Metastatic Lung Carcinoma in the Adrenal Gland (tissue), 1 donor: ENCODE measurements around a stretch of chr12.

DNA sequence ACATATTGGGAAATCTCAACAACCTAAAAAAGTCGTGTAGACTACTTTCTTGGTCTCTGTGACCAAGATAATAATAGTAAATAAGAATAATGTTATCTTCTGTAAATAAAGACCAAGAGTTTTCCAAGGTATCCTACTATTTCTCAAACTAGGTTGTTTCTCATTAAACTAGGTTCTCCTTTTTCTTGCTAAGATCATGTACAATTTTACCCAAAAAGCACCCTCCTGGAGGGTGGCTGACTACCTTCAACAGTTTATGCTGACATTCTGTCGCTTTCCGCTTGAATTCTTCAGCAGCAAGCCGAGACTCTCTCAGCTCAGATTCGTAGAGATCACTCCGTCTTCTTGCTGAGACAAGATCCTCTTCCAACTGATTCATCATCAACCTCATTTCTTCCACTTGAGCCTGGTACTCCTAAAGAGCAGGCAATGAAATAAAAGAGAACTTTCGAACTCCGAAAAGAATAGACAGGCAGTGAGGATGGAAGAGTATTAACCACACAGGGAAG lies 100.6 kb downstream of the CIT start:
- PRO-cap, result no peak

DNA sequence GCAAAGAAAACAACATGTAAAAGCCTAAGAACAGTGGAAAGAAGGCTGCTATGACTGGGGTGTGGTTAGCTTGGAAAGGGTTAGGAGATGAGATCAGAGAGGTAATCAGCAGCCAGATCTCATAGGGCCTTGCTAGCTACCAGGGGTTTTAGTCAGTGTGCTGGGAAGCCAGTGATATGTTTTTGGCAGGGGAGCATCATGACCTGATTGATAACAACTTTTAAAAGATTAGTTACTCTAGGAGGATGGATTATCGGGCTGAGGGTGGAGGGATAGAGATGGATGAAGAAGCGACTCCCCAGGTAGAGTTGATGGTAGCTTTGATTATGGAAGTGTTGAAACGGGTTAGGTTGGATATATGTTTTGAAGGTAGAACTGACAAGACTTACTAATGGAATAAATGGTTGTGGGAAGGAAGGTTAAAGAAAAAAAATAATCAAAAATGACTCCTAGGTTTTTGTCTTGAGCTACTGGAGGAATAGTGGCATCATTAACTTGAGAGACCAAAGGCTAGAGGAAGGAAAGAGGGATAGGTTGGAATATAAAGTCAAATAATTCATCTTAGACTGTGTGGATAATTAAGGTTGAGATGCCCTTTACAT lies 17.7 kb downstream of the BICDL1 start:
- PRO-cap, result no peak

DNA sequence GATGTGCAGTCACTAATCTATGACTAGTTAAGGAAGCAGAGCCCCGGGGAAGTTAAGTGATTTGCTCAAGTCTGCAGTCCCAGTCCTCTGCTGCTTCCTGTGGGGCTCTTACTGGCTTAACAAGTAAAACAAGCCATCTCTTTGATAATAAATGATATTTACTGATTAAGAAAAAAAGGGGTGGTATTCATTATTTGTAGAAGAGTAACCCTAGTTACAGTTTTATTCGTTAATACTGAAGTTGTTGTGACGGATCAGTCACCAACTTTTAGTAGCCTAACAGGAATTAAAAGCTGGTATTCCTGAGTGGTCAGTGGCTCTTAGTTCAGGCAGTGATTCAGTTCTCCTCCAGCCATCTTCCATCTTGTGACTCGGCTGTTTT lies 21.7 kb downstream of the BICDL1 start:
- PRO-cap, result no peak

GRCh38 chr12:120086812-120087852 lies 29.4 kb downstream of the RAB35 start:
- PRO-cap, result bidirectional peak, plus-strand start at chr12:120087277, minus-strand start at chr12:120087006; unidirectional peak, plus-strand start at chr12:120087393

DNA sequence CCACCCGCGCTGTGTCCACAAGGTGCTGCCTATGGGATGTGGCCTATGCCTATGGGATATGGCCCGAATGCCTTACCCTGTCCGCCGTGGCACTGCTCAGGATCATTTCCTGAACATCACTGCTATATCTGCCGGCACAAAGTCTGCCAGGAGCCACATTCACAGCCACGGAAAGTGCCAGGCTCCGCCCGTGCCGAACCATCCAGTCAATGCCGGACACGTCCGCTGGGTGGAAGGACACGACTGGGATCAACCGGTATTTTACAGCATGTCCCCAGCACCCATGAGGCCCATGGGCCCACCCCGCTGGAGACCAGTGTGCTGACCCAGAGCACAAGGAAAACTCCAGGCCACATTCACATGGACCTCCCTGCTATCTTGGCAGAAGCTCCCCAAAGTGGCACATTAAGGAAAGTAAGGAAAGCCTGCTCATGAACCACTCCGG lies 14.6 kb upstream of the RAB35 start:
- PRO-cap, result no peak

GRCh38 chr12:120134071-120134681 lies 17.6 kb upstream of the RAB35 start:
- PRO-cap, result no peak

GRCh38 chr12:120161771-120162293 lies 32.7 kb downstream of the GCN1 start:
- PRO-cap, result no peak

- PRO-cap, result no peak
Measured at GRCh38 chr12:120207186-120207830, 6.4 kb upstream of the RPLP0 start.

DNA sequence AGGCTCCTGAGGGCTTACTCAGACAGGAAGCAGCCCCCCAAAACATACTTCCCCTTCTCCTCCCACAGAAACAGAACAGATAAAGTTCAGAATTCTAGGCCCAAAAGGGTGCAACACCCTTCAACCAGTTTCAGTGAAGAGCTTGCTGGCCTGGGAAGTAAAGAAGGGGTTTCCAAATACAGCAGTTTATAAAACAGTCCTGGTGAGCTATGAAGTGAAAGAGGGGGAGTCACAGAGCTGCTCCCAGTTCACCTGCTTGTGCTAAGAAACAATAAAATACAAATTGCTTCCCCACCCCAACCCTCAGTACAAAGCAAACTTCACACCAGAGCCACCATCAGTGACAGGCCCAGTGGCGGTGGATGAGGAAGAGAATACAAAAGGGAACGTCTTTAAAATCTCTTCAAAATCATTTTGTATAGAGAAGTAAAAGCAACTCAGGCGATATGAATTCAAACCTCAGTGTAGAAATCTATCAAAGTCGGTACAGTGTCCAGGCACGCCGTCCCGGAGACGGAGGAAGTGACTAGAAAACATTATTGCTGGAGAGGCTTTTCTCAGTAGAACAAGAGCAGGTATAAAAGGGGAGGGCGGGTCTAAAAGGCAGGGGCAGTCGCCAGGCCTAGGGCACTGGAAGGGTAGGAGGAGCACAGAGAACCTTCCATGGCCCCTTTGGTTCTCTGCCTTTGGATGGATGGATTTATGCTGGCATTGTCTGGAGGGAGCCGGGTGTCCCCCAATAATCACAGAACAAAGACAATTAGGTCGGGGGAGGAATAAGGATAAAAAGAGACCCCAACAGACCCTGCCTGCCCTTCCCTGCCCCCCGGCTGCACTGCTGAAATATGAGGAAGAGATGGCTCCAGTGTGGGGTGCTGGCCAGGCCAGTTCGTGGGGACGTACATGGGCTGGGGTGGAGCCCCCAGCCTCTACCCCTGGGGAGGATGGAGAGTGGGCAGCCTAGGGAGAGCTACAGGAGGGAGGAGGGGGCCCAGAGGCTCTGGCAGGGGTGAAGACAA lies 10.5 kb upstream of the RPLP0 start:
- PRO-cap, result no peak

GRCh38 chr12:120215765-120216258 lies 14.9 kb upstream of the RPLP0 start:
- PRO-cap, result no peak

- PRO-cap, result no peak
Measured at GRCh38 chr12:120254886-120255229, 10.7 kb downstream of the PXN start.

DNA sequence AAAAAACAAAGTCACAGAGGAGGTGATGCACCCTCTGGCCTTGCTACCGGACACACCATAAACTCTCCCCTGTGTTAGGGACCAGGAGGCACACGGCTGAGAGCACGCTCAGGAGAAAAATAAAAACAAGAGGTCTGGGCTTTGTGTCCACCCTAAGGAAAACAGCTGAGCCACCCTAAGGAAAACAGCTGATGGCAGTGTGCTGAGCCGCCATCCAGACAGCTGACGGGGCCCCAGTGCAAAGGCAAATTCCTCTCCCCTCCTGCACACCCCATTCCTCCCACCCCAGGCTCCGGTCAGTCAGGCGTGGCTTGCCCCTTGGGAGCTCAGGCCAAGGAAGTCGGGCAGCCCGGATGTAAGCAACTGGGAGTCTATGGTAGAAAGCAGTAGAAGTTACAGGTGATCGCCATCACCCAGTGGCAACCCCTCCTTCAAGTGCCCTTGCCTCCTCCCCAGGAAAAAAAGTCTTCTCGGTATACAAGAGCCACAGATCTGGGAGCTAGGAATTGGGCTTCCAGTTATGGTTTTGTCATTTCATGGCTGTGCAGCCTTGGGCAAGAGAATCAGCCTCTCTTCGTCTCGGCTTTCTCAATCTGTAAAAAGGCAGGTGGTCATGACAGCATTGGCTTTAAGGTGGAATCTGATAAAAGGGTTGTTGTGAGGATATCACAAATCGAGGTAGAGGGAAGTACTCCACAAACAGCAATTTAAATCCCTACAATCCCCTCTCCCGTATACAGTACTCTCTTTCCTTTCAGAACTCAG lies 2.3 kb downstream of the PXN start:
- PRO-cap, result no peak

DNA sequence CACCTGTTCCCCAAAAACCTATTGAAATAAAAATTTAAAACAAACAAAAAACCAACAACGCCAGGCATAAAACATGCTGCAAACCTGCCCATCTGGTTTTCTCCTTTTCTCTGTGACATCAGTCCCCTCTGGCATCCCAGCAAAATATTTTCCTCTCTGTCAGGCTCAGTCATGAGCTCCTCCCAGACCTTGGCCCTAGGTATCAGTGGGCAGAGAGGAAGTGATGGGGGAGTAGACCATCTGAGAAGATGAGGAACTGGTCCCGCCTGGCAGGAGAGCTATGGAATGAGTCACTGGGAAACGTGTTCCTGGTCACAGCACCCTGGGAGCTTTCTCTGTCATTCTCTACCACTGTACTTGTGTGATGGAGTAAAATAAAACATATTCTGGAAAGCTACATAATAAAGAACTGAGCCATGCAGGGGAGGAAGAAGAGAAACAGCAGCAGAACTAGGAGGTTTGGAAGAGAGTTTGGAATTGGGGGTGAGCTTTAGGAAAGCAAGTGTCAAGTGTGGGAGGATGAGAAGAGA lies 5.1 kb upstream of the SRSF9 start:
- PRO-cap, result no peak

- PRO-cap, result no peak
Measured at GRCh38 chr12:120552246-120552689, 18.1 kb downstream of the RNF10 start.

DNA sequence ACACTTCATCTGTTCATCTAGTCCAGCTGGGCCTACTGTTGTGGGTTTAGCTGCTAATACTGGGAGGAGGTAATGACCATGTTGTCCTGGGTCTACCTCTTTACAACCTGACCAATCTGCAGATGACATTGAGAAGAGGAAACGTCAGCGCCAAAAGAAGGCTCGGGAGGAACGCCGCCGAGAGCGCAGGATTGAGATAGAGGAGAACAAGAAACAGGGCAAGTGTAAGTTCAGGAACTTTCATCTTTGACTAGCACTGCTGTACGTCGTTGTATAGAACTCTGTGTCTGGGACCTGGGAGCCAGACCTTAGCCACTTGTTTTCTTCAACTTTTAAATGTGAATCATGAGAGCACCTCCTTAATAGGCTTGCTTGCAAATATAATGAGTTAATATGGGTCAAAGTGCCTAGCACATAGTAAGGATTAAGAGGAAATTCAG lies 15.9 kb downstream of the POP5 start:
- PRO-cap, result no peak

DNA sequence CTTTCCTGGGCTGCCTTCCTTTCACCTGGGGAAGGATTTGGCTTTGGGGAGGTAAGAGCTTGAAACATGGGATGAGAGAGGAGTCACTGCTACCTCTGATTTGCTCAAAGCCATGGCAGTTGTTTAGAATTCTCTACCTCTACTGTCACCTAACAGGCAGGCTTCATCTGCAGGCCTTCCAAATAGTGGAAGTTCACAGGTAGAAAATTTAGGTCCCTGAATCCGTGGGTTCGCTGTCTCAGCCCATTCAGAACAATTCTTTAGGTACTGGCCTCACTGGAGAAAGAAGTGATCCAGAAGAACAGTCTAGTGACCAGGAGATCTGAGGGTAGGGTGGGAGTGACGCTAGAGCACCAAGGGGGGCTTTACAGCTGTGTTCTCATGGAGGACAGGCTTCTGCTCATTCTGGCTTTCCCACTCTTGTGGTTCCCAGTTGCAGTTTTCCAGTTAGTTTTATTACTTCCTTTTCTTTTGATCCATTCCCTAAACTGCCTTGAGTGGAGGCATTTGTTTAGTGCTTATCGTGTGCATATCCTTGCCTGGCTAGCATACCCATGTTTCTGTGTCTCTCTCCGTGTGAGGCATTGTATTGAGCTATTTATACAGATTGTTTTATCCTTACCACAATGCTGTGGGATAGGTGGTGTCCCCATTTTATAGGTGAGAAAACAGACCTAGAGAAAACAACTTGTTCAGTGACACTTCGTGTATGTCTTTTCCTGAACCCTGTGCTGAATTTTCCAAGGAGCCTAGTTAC lies 3.9 kb downstream of the MLEC start:
- PRO-cap, result no peak

- PRO-cap, result no peak
Measured at GRCh38 chr12:120697605-120698404, 10.9 kb downstream of the MLEC start.

DNA sequence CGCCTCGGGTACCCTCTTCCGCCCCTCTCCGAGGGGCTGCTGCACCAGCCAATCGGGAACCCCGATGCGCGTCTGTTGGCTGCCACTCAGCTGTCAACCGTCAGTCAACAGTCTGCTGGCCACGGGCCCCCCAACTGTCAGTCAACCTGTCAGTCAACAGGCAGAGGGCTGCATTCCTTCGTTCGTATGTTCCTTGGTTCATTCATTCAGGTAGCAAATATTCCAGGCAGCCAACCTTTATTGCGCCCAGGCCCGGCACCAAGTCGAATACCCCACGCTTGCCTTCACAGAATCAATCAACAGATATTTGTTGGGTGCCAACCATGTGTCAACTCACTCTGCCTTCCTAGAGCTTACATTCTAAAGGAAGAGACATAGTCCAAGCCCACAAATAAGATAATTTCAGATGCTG lies 411 bp upstream of the SPPL3 start:
- PRO-cap, result no peak

DNA sequence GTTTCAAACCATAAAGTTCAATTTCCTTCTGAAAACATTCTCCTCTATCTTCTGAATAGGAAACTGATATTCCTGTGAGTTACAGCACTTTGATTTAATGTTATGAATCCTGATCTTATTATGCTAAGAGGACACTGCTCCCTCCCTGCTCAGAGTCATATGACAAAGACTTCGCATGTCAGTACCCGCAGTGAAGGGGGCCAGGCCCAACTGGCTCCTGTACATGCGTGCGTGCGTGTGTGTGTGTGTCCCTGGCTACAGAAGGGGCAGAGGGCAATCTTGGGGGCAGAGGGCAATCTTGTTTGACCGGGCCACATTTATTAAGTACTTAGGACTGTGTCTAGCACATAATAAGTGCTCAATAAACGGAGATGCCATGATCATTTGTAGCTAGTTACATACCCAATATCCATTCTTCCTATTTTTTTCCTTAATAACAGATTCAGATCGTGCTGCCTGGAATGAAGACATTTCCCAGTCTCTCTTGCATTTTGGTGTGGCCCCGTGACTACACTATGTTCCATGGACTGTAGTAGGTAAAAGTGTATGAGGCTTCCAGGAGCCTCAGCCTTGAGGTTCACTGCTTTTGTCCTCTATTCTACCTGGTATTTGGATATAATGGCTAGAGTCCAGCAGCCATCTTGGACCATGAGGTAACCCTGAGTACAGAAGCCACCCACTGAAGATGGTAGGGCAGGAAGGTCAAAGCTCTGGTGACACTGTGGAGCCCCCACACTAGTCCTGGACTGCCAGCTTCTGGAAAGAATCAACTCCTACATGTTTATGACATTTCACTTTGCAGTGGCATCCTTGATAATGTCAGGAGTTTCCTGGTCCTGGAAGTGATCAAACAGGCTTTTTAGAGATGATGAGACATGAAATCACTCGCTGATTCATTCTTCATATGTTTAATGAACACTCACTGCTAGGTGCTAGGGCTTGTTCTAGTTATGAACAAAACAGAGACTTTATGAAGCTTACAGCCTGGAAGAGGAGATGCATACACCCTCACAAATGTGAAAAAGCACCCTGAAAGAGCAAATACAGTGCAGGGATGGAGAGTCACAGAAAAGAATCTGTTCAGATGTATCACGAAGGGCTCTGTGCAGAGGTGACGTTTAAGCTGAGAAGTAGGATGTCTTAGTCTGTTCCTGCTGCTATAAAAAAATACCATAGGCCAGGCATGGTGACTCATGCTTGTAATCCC lies 16.0 kb upstream of the HNF1A start:
- PRO-cap, result no peak

GRCh38 chr12:121001368-121002125 lies 14.7 kb downstream of the C12orf43 start:
- PRO-cap, result no peak